Stomach (tissue), 7 donors: ENCODE measurements around a stretch of chr10.

DNA sequence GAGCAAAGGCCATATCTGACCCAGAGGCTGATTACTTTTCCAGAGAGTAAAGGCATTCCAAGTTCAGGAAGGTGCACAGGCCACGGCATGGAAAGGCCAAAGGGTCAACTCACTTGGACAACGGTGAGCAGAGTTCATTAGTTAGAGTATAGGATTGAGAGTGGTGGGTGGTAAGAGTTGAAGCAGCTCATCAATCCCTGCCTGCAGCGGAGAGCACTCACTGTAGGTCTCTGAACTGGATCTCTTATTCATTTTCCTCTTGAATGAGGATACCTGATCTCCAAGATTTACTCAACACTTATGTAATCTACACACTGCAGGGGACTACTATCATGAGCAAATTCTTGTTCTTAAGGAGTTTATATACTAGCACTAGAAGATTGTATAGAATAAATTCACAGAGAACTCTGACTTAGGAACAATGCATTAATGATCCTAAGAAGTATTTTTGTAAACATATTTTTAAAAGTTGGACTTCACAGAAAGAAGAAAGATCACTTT is 168.6 kb downstream of the CPEB3 start:
- PRO-cap = no peak
- RAMPAGE, long total RNA, 5 experiments = no peak in any of the 5 experiments
- RRBS = no CpG with 5 or more reads among the region's 3 CpGs

GRCh38 chr10:92268818-92269258 is 22.0 kb downstream of the CPEB3 start:
- PRO-cap = no peak
- RAMPAGE, long total RNA, 5 experiments = no peak in any of the 5 experiments
- RRBS = no CpG with 5 or more reads among the region's 2 CpGs

GRCh38 chr10:92580521-92580831 is 6.6 kb upstream of the IDE start:
- PRO-cap = no peak
- RAMPAGE, long total RNA, 5 experiments = no peak in any of the 5 experiments
- RRBS = no CpG with 5 or more reads among the region's 2 CpGs

- PRO-cap = no peak
- RAMPAGE, long total RNA, 5 experiments = no peak in any of the 5 experiments
- RRBS = no CpG with 5 or more reads among the region's 10 CpGs
Measured at GRCh38 chr10:92756043-92756936, 66.5 kb downstream of the HHEX start.

- PRO-cap = no peak
- RAMPAGE, long total RNA, 5 experiments = no peak in any of the 5 experiments
- RRBS = no CpG with 5 or more reads among the region's 12 CpGs
Measured at GRCh38 chr10:92830438-92831399, 17.6 kb upstream of the EXOC6 start.

- PRO-cap = no peak
- RAMPAGE, long total RNA, 5 experiments = no peak in any of the 5 experiments
- RRBS = no CpG with 5 or more reads among the region's 5 CpGs
Measured at GRCh38 chr10:93032214-93032700, 28.3 kb upstream of the CYP26C1 start.

DNA sequence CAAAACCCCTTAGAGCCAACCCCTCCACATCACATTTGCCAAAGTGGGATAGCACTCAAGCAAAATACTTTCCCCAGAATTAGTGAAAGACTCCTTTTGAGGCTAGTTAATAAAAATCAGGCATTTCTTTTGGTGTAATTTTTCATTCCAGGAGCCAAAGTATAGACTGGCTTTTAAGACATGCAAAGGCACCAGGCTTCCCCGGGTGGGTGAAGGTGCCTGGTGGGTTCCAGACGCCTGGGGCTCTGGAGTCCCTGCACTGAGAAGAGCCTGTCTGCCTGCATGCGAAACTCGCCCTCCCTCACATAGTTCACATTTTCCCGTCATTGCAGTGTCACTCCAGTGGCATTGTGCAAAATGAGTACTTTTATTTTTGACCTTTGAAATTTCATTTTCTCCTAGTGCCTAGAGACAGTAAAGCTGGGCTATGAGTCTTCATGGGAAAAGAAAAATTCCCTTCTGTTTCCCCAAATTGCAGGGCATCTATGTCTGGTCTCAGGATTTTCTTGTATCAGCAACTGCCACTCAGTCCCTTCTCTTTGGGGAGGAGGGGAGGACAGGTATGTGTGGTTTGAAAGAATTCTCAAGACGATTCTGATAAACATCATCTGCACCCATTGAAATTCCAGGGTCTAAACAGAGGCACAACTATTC is 107.6 kb downstream of the CYP26A1 start:
- PRO-cap = no peak
- RAMPAGE, long total RNA, 5 experiments = no peak in any of the 5 experiments
- RRBS = no CpG with 5 or more reads among the region's 6 CpGs

- PRO-cap = no peak
- RAMPAGE, long total RNA, 5 experiments = no peak in any of the 5 experiments
- RRBS = no CpG with 5 or more reads among the region's 3 CpGs
Measured at GRCh38 chr10:93440618-93441303, 41.4 kb downstream of the MYOF start.

GRCh38 chr10:93470932-93471866 is 10.9 kb downstream of the MYOF start:
- PRO-cap = unidirectional peak, plus-strand start at chr10:93471410; unidirectional peak, plus-strand start at chr10:93471491
- RAMPAGE, long total RNA, 5 experiments = no peak in any of the 5 experiments
- RRBS = no CpG with 5 or more reads among the region's 10 CpGs

DNA sequence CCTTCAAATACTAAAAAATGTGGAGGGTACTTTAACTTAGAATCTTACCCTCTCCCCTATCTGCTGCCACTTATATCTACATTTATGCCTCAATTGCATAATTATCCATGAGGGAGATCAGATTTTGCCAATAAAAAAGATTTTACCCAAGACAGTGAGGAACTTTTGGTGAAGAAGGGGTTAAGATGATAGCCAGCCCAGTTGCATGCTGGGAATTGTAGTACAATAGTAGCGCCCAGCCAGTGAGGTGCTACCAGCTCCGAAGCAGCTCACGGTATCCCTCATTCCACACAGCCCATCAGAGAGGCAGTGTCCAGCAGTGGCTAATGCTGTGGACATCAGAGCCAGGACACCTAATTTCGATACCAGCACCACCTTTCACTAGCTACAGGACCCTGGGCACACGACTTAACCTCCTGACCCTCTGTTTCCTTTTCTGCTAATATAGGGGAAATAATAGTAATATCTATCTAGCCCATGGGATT is 5.9 kb upstream of the LGI1 start:
- PRO-cap = no peak
- RAMPAGE, long total RNA, 5 experiments = no peak in any of the 5 experiments
- RRBS = no CpG with 5 or more reads among the region's 5 CpGs

DNA sequence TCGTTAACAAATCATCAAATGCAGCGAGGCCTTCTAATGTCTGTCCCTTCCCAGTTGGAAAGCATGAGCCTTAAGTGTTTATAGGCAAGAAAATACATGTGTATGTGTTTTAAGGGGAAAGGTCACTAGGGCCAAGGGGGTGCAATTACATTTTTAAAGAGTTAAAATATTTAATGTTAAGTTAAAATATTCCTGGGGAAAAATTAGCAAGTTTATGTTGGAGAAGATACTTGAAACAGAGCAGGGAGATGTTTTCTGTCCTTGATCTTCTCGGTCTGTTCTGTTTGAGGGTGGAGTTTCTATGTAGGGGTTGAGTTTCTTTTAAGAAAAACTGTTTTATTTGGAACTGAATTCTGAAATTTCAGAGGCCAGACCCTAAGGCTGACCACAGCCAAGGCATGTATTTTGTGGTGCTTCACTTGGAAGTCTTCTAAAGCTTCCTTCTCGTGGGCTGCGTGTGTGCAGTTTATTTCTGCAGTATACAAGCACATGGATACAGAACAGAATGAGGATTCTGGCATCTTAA is 2.9 kb downstream of the SLC35G1 start:
- PRO-cap = no peak
- RAMPAGE, long total RNA, 5 experiments = no peak in any of the 5 experiments
- RRBS = no CpG with 5 or more reads among the region's 5 CpGs

GRCh38 chr10:93897134-93897760 is 3.5 kb downstream of the SLC35G1 start:
- PRO-cap = no peak
- RAMPAGE, long total RNA, 5 experiments = no peak in any of the 5 experiments
- RRBS = no CpG with 5 or more reads among the region's 3 CpGs

DNA sequence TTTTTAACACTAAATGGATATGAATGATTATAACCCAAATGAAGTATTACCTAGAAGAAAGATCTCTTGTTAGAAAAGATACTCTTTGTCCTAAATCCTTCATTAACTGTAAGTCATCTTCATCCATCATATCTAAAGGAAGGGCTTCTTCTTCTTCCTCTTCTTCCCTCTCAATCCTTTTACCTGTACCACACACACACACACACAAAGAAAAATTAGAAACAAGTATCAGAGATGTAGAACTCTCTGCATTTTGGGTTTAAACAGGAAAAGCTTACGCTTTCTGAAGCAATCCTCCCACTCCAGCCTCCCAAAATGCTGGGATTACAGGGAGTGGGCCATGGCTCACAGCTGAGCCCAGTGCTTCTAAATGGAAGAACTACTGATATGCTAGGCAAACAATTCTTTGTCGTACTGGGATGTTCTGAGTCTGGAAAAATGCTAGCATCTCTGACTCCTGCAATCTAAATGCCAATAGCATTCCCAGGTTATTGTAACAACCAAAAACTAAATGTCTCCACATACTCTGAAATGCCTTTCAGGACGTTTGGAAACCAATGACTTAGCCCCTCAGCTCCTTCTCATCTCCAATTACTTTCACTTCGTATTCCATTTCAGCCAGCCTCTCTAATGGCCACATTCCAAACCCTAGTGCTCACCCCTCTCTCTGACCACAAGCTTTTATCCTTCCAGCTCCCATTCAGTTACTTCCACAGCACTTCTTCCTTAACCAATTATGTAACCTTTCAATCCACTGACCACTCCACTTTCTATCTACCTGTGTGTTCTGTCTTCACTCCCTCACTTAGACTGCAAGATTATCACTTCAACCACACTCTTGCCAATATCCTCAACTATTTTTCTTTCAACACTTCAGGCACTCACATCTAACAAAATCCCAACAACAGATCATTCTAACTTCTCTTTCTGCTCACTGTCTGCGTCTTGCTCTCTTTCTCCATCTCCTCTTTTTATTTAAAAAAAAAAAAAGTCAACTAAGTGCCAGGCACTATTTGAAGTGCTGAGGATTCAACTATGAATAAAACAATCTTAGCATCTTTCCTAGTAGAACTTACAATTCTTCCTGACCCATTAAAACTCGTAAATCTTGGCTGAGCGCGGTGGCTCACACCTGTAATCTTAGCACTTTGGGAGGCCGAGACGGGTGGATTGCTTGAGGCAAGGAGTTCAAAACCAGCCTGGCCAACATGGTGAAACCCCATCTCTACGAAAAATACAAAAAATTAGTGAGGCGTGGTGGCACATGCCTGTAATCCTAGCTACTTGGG is 4.3 kb downstream of the NOC3L start:
- PRO-cap = no peak
- RAMPAGE, long total RNA, 5 experiments = start-site peak on the minus strand in 2 of 5 experiments, centred at positions 295 to 982 of the sequence, 7 to 27 reads per replicate
- RRBS = no CpG with 5 or more reads among the region's 12 CpGs

DNA sequence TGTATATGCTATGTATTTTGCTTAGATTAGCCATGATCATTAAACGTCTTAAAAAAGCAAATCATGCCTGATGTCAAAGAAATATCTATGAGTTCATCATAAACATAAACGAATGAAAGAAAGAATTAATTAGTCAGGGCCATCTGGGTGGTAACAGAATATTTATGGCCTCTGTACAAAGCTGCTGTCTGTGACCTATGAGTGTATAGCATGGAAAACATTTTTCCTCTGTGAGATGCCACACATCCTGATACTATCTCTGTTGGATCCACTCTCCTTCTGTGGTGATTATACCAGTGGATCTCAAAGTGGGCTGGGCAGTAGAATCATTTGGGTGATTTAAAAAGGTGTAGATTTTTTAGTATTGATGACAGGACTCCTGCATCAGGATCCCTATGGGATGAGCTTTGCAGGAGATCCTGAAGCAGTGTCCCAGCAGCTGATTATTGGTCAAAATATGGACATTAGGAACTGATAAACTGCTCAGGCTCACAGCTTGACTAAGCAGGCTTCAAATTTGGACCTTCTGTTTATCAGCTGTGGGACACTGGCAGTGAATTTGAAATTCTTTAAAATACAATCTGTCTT is 3.5 kb downstream of the CYP2C18 start:
- PRO-cap = no peak
- RAMPAGE, long total RNA, 5 experiments = no peak in any of the 5 experiments
- RRBS = no CpG with 5 or more reads among the region's 2 CpGs

- PRO-cap = no peak
- RAMPAGE, long total RNA, 5 experiments = start-site peak on the minus strand in 1 of 5 experiments, at chr10:95247152-95247446 at its widest, 12 reads per replicate
- RRBS = no CpG with 5 or more reads among the region's 4 CpGs
Measured at GRCh38 chr10:95246727-95247695, 43.8 kb downstream of the PDLIM1 start.

- PRO-cap = unidirectional peak, plus-strand start at chr10:95289420
- RAMPAGE, long total RNA, 5 experiments = no peak in any of the 5 experiments
- RRBS = no CpG with 5 or more reads among the region's 6 CpGs
Measured at GRCh38 chr10:95289219-95289464, 1.7 kb downstream of the PDLIM1 start.

- PRO-cap = no peak
- RAMPAGE, long total RNA, 5 experiments = no peak in any of the 5 experiments
- RRBS = no CpG with 5 or more reads among the region's 4 CpGs
Measured at GRCh38 chr10:95348906-95349367, 58.1 kb upstream of the PDLIM1 start.

GRCh38 chr10:95391251-95391765 is 100.5 kb upstream of the PDLIM1 start:
- PRO-cap = no peak
- RAMPAGE, long total RNA, 5 experiments = no peak in any of the 5 experiments
- RRBS = no CpG with 5 or more reads among the region's 1 CpG

- PRO-cap = no peak
- RAMPAGE, long total RNA, 5 experiments = no peak in any of the 5 experiments
- RRBS = no CpG with 5 or more reads among the region's 4 CpGs
Measured at GRCh38 chr10:95392845-95393331, 102.1 kb upstream of the PDLIM1 start.

- PRO-cap = bidirectional peak, plus-strand start at chr10:95405091, minus-strand start at chr10:95404912
- RAMPAGE, long total RNA, 5 experiments = no peak in any of the 5 experiments
- RRBS = no CpG with 5 or more reads among the region's 3 CpGs
Measured at GRCh38 chr10:95404760-95405387, 114.1 kb upstream of the PDLIM1 start.